SEM (cell line): ENCODE results near the gene MAP1S.

DNA sequence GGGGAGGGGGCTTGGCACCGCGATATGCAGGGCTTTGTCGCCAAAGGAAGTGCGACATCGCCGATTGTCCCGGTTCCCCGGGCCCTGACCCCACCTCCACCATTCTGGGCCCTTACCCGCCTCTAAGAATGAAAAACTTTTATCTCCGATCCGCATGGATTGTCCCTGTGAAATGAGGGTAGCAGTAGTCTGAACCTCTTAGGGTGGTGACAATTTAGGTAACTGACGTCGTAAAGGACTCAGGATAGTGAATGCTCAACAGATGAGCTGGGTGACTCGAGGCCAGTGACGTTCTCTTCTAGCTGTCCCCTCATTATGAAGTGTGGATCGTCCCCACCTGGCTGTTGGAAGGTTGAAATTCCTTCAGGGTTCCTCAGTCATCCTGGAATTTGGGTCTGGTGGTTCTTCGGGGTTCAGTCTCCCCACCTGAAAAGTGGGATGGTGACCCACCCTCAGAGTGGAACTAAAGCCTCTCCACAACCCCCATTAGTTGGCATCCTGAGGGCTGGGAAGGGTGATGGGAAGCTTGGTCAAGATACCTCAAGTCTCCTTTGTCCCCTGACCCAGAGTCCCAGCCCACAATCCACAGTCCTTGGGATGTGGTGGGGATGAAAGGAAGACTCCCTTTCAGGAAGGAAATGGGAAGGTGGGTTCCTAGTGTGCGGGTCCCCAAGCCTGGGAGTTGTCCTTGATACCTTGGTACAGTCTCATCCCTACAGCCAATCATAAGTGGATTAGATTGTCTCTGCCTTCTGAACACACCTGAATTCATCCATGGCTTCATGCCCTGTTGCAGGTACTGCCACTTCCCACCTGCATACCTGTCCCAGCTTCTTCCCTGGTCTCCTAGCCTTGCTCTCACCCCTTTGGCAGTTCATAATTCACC, 931 bp downstream of the DDA1 start:
- PRO-cap: bidirectional peak, plus-strand start at position 261 of the sequence, minus-strand start at position 173 of the sequence

GRCh38 chr19:17311809-17312334, 2.5 kb downstream of the DDA1 start:
- PRO-cap: no peak

- PRO-cap: no peak
Observed at GRCh38 chr19:17323090-17323882, 11.4 kb downstream of the ANO8 start.

DNA sequence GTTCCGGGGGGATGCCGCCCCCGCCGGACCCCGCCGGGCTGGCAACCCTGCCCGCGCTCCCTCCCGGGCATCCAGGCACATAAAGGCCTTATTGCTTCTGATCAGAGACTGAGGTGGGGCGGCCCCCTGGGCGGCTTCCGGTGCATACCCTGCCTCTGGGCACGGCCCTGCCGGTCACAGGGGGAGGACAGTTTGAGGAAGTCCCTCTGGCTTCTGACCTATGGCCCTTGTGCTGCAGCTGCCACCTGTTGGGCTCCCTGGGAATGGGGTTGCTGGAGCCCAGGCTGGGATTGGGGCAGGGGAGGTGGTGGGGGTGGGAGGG, 10.8 kb downstream of the ANO8 start:
- PRO-cap: no peak

- PRO-cap: no peak
Observed at GRCh38 chr19:17326523-17326905, 8.1 kb downstream of the ANO8 start.

DNA sequence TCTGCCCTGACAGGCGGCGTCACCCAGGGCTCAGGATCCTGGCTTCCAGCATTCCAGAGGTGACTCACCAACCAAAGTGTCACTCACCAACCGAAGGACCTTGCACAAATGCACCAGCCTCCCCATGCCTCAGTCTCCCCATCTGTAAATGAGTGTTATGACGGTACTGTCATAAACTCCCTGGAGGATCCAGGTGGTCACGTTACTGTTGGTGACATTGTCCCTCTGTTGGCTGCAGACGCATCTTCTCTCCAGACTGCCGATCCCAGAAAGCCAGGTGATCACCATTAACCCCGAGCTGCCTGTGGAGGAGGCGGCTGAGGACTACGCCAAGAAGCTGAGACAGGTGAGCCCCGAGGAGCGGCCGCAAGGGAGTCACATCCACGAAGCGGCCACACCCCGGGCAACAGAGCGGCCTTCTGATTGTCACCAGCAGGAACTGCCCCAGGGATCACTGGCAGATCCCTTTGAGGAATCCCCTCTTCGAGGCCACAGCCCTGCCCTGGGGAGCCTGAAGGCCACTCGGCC, 4.5 kb downstream of the PGLS start:
- PRO-cap: no peak

GRCh38 chr19:17520821-17521290, 6.2 kb upstream of the NIBAN3 start:
- PRO-cap: no peak

GRCh38 chr19:17577837-17578280, 22.4 kb downstream of the COLGALT1 start:
- PRO-cap: no peak

- PRO-cap: bidirectional peak, plus-strand start at chr19:17719480, minus-strand start at chr19:17719377
Observed at GRCh38 chr19:17719099-17719646, at the start of gene MAP1S. Gene MAP1S (plus strand): TSS chr19:17719480.

- PRO-cap: no peak
Observed at GRCh38 chr19:17719647-17720454, 571 bp downstream of the MAP1S start.

DNA sequence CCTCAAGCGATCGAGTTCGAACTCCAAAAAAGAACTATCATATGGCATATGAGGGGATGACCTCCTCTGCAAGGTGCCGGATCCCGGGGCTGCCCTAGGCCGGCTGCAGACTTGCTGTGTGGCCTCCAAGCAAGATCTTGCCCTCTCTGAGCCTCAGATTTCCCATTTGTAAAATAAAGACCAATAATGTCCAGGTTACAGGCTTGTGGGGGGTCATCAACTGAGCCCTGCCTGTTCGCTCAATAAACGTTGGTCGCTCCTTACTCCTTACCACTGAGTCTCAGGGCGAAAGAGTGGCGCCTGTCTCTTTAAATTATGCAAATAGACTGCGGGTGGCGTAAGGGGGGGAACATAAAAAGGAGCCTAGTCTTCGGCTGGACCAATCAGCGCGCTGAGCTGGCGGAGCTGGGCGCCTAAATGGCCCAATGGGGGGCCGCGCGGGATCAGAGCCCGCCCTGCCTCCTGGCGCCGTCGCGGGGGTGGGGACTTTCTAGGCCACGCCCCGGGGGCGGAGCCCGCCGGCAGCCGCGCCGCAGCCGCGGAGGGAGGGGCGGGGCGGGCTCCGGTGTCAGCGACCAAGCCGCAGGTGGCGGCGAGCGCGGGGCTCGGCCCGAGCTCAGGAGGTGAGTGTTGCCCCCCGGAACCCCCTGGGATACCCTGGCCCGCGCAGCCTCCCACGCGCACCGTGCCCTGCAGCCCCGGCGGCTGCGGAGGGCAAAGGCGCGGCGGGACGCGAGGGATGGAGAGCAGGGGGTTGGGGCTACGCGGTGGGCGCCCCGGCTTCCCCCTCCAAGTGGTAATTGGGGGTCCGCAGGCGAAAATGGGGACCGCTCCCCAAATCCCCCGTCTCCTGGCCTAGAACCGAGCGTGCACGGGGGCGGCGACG, 3.8 kb upstream of the FCHO1 start:
- PRO-cap: unidirectional peak, plus-strand start at position 565 of the sequence

GRCh38 chr19:17779334-17780203, 15.4 kb upstream of the B3GNT3 start:
- PRO-cap: no peak

DNA sequence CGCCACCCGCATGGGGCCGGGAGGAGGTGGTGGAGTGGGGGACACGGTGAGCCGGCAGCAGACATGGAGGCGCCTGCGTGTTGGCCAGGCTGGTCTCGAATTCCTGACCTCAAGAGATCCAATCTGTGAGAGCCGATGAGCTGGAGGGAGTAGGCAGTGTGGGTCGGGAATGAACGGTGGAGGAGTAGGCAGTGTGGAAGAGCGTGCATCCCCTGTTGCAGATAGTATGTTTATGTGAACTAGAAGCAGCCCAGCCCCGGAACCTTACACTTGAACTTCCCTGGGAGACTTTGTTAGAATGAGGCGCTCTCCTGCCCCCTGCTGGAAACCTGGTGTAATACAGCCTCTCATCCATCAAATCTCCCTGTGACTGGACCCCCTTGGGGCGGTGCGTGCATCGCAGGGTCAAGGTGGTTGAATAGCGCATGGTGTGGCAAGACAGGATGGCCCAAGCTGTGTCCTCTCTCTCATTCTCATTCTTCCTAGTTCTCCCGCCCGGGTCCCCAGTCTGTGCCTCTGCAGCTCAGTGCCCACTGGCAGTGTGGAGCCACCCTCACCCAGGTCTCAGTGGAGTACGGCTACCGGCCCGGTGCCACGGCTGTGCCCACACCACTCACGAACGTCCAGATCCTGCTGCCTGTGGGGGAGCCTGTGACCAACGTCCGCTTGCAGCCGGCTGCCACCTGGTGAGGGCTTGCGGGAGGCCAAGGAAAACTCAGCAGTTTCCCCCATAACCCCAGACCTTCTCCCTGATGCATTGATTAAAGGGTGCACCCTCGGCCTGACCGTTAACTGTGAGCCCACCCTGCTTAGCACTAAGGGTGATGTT, 10.5 kb upstream of the B3GNT3 start:
- PRO-cap: no peak

DNA sequence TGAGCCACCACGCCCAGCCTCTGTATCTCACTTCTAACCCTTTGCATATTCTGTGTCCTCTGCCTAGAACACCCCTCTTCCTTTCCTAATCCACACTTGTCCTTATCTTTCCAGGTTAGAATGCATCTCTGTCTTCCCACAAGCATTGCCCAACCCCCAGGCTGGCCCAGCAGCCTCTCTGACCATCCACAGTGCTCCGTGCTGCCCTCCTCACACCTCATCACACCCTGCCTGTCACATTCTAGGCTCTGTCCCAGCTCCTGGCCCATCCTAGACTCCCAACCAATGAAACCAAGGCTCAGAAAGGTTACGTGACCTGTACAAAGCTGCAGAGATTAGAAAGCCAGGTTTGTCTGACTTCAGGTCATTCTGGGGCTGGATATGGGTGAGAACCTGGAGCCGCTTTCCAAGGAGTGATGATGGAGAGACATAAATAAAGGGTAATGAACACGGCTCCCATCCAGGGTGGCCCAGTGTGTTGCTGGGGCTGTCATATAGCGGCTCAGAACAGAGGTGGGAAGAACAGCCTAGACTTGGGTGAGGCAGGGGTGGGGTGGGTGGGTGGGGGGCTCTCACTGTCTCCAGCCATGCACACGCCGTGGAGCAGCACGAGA, 11.1 kb downstream of the JAK3 start:
- PRO-cap: no peak

- PRO-cap: no peak
Observed at GRCh38 chr19:17842270-17842626, 5.5 kb downstream of the JAK3 start.

DNA sequence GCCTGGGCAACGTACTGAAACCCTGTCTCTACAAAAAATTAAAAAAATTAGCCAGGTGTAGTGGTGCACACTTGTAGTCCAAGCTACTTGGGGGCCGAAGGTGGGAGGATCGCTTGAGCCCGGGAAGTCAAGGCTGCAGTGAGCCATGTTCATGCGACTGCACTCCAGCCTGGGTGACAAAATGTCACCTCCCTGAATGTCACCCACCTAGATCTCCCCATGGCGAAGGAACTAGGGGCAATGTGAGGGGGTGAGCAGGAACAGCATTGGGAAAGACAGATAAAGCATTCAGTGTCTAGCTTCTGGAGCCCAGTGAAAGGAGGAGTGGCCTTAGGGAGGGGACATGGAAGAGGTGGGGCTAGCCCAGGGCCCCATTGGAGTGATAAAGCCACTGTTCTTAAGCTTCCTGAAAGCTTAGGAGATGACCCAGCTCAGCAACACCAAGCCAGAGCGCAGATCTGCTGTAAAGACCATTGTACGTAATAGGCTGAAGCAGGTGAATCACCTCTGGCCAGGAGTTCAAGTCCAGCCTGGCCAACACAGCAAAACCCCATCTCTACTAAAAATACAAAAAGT, 13.1 kb upstream of the KCNN1 start:
- PRO-cap: no peak

DNA sequence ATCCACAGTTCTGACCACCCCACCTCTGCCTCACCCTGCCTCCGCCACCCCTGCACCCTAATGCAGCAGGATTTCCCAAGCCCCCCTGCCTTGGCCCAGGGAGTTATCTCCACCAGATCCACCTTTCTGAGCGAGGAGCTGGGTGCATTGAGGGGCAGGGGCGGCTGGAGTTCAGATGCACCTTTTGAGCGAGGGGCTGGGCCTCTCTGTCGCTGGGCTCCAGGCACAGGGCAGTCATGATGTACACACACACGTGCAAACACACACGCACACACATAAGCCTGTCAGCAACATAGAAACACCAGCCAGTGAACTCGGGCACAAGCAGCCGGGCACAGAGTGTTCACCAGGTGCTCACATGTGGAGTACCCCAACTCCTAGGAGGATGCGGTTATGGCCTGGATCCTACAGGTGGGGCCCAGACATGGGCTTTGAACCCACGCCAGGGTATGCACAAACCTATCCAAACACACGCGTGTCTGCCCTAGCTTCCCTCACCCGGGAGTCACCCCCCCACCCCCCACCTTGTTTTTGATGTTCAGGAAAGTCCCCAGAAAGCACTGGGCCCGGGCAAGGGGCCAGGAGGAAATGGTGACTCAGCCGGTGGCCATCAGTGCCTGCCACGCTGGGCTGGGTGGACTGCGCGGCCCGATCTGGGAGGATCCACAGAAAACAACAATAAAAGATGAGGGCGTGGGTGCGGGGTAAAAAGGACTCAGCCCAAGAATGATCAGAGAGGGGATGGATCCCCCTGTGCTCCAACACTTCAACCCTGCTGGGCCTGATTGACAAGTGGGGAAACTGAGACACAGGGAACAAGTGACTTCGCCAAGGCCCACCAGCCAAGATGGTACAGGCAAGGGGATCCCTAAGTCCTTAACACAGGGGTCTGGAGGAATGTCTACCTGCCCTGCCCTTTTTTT, 13.3 kb downstream of the ARRDC2 start:
- PRO-cap: no peak

DNA sequence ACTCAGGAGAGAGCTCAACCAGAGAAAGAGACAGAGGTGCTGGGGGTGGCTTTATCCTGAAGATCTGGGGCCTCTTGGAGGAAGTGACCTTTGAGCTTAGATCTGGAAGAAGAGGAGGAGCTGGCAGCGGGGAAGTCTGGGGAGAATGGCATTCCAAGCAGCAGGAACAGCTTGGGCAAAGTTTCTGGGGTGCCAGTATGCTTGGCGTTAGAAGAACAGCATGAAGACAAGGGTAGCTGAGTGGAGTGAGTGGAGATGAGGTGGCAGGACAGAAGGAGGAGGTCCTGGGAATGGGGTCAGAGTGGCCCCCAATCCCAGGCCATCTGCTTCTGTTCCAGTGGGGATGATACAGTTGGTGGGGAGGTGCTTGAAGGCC, 11.4 kb downstream of the MAST3 start:
- PRO-cap: no peak

GRCh38 chr19:18123692-18124434, 26.3 kb downstream of the MAST3 start:
- PRO-cap: no peak

DNA sequence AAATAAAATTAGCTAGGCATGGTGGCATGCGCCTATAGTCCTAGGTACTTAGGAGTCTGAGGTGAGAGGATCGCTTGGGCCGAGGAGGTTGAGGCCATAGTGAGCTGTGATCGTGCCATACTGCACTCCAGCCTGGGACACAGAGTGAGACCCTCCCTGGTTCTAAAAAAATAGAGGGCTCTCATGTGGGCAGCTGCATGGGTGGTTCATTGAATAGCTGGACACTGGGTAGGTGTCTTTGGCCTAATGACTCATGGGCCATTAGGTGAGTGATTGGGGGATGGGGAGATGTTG, 6.7 kb upstream of the PIK3R2 start:
- PRO-cap: no peak